ENCODE measurements around a stretch of chr12.

DNA sequence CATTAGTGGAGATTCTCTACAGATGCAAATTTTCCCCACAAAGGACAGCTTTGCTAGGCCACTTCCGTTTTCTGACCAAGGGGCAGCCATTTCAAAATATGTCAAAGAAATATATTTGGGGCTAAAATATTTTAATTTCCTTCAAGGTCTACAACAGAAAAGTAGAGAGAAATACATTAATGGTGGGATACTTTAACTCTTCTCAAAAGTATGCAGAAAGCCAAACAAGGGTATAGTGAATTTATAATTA, 27.0 kb upstream of the AMN1 start:
- PRO-cap, result no peak
- RRBS, 2 experiments, result no CpG with 5 or more reads among the region's 1 CpG

GRCh38 chr12:31928575-31929003, 30.6 kb upstream of the RESF1 start:
- PRO-cap, result no peak
- RRBS, 2 experiments, result no CpG with 5 or more reads among the region's 8 CpGs

- PRO-cap, result no peak
- RRBS, 2 experiments, result 0% methylated on average over 2 of the region's 12 CpGs; no CpG with 5 or more reads in 1 of the 2 experiments
Observed at GRCh38 chr12:32107263-32107669, 619 bp downstream of the BICD1 start.

DNA sequence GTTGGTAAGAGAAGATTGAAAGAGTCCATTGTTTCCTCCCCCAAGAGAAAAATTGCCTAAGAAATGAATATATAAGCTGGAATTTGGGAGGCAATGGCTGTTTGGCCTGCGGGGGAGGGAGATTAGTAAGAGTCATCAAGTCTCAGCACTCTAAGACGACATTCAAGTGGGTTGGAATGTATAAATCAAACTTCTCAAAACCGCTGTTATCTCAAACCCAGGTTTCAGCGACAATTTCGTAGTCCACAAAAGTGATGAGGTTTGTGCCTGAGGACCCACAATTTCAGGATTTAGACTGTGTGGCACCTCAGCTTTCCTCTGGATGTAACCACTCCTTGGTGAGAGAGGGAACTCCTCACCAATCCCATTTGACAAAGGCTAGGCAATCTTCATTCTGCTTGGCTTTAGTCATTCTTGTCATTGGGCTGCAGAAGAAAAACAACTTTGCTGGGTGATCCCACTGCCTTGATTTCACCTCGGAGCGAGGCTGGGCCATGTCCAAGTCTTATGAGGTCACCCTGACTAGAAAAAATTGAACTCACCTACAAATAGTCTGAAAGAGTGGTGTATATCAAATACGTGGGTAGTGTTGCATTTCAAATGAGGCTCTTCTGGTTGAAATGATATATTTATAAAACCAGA, 1.1 kb downstream of the BICD1 start:
- PRO-cap, result no peak
- RRBS, 2 experiments, result no CpG with 5 or more reads among the region's 8 CpGs

DNA sequence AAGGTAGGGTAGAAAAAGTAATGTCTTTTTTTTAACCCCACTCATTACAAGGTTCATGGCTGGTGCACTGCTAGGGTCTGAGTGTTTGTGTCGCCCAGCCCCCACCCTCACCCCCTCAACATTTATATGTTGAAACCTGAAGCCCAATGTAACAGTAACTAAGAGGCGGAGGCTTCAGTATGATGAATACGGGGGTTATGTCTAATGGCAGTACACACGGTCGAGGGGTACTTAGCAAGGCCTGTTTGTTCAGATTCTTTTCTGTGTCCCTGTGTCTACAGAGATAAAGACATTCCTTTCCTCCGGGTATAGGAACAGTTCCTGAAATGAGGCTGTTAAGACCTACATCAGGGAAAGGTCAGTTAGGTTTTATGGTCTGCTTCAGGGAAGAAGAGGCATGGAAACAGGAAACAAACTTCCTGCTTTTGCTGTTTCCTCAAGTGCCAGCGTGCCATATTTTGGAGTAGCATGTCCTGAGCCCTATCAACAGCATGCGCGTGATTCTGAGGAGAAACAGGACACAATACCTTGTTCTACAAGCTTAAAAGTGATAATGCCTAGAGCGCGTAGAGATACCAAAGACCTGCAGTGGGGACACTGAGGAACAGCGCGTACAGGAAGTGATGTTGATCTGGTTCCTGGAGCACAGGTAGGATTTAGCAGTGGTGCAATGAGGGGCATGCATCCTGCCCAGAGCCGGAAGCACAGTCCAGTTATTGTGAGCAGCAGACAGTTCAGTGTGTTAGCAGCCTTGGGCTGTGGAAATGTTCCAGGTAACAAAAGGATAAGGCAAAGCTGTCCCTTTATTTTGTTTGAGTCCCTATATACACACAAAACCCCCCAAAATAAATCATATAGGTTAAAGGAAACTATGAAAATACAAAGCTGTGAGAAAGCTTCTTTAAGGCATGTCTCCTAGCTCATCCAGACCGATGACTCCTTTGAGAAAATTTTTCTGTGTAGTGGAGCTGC, 47.2 kb downstream of the FGD4 start:
- PRO-cap, result no peak
- RRBS, 2 experiments, result no CpG with 5 or more reads among the region's 15 CpGs

GRCh38 chr12:32454860-32455481, 55.6 kb downstream of the FGD4 start:
- PRO-cap, result no peak
- RRBS, 2 experiments, result no CpG with 5 or more reads among the region's 1 CpG

- PRO-cap, result no peak
- RRBS, 2 experiments, result no CpG with 5 or more reads among the region's 1 CpG
Observed at GRCh38 chr12:32455793-32456159, 56.4 kb downstream of the FGD4 start.

DNA sequence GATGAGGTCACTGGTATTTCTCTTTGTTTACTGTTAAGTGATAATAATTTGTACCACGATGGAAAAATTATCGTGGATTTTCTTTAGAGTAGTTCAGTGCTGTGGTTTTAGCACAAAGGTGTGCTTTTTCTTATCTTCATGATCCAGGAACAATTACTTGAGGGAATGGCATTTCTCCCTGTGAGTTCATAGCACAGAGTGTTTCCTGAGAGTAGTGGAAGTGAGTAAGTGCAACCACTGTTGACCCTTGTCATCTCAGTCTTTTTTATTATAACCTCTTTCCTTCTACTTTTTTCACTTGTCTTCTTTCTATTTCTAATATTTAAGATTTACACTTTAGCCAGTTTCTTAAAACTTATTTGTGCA, 86.9 kb downstream of the FGD4 start:
- PRO-cap, result no peak
- RRBS, 2 experiments, result no CpG with 5 or more reads among the region's 2 CpGs

GRCh38 chr12:32501589-32502558, 102.5 kb downstream of the FGD4 start:
- PRO-cap, result no peak
- RRBS, 2 experiments, result 8 to 10% methylated on average over 2 of the region's 8 CpGs

DNA sequence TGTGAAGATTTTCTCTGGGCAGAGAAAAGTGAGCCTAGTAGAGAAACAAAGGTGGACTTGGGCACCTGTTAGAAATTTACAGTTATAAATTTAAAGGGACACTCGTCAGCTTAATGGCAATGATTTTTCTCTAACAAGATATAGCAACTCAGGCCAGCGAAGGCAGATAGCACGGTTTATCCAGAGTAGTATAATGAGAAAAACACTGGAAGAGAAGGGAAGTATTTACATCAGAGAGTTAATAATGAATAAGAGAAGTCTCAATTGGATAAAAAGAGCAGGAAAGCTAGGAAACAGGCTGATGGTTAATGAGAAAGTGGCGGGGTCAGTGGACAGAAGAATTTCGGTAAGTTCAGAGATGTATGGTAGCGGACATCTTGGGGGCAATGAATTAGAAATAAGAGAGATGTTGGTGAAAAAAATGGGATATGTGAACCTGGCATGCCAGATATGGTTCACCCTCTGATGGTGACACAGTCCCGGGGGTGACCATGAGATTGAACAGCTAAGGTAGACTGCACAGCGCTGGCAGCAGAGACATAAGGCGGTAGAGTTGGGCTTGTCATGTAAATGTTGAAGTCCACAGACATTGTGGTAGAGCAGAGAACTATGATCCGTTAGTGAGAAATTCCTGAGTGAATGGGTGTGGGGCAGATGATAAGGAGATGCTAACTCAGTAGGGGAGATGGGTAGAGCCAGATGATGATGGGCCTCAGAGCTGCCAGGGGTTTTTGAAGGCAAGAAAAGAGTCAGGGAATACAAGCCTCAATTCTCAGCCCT, 51.3 kb upstream of the DNM1L start:
- PRO-cap, result no peak
- RRBS, 2 experiments, result no CpG with 5 or more reads among the region's 10 CpGs

GRCh38 chr12:32891952-32892656, 4.5 kb downstream of the PKP2 start:
- PRO-cap, result no peak
- RRBS, 2 experiments, result no CpG with 5 or more reads among the region's 8 CpGs

- PRO-cap, result no peak
- RRBS, 2 experiments, result no CpG with 5 or more reads among the region's 1 CpG
Observed at GRCh38 chr12:33988777-33989130, 33.5 kb upstream of the ALG10 start.

GRCh38 chr12:34022871-34023302, 591 bp downstream of the ALG10 start:
- PRO-cap, result no peak
- RRBS, 2 experiments, result no CpG with 5 or more reads among the region's 4 CpGs

GRCh38 chr12:34205642-34205896, 183.3 kb downstream of the ALG10 start:
- PRO-cap, result no peak
- RRBS, 2 experiments, result 79% methylated on average over 3 of the region's 6 CpGs; no CpG with 5 or more reads in 1 of the 2 experiments

- PRO-cap, result no peak
- RRBS, 2 experiments, result 56% methylated on average over 2 of the region's 11 CpGs; no CpG with 5 or more reads in 1 of the 2 experiments
Observed at GRCh38 chr12:38384780-38385610, 68.4 kb downstream of the ALG10B start.

GRCh38 chr12:38892079-38892296, 13.4 kb downstream of the CPNE8 start:
- PRO-cap, result no peak
- RRBS, 2 experiments, result no CpG with 5 or more reads among the region's 1 CpG

DNA sequence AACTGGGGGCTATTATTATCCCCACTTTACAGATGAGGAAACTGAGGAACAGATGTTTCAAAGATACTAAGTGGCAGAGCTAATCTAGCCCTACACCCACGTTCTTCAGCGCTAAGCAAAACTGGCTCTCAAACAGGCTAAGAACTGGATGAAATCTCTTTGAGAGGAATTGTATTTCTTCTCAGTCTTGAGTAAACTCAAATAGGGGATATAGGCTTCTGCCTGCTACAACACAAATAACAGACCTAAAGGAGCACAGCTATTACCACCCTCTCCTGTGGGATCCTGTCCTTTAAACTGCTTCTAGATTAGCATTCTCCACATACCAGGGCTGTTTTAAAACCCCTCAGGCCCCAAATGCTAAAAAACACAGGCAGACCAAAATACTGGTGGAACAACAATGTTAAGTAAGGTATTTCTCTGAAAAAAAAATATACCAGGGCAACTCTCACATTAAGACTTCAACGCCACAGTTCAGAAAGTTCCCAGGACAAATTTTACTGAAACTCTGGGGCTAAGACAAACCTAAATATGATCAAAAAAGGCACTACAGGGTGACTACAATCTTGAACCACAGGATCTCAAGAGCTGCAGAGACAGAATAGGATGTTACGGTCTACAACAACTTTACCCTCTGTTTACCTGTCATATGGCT, 7.4 kb downstream of the CPNE8 start:
- PRO-cap, result no peak
- RRBS, 2 experiments, result no CpG with 5 or more reads among the region's 4 CpGs

DNA sequence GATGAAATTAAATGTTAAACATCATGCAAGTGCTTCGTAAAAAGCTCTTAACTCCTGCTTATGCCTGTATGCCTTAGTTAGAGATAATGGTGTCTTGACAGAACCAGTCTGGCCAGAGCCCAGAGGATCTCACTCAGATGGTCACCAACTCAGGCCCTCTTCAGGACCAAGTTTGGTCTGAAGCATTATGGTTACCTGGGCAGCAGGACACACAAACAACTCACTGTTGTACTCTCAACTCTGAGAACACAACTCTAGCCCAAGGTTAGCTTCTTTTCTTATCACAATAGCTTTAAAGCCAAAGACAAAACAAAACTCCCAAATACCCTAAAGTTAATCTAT, 115.4 kb downstream of the KIF21A start:
- PRO-cap, result no peak
- RRBS, 2 experiments, result no CpG with 5 or more reads among the region's 1 CpG

GRCh38 chr12:40016782-40017694, 88.8 kb downstream of the SLC2A13 start:
- PRO-cap, result no peak
- RRBS, 2 experiments, result no CpG with 5 or more reads among the region's 5 CpGs

DNA sequence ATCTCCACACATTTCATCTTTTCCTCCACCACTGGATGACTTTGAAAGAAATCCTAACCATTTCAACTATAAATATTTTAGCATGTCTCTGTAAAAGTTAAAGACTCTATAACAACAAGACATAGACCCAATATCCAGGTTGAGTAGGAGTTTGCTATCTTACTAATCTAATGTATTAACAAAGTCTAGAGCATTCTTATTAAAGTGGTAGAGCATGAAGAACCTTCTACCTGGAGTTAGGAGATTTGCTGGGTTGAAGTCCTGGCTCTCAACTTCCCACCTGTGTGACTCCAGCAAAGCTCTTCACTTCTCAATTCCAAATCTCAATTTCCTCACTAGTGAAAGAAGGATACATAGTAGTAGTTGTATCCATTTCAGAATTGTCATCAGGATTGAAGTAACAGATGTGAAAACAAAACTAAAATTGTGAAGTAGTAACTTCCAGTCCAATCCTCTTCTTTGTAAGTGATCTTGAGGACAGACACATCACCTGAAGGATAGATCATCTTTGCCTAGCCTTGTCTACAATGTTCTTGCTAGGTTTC, 1.3 kb upstream of the LRRK2 start:
- PRO-cap, result no peak